ENCODE data around the gene DPM2.

GRCh38 chr9:127561519-127562435 lies 7.1 kb downstream of the NIBAN2 start:
- PRO-cap, result no peak

GRCh38 chr9:127572858-127573419 lies 4.1 kb upstream of the NIBAN2 start:
- PRO-cap, result no peak

DNA sequence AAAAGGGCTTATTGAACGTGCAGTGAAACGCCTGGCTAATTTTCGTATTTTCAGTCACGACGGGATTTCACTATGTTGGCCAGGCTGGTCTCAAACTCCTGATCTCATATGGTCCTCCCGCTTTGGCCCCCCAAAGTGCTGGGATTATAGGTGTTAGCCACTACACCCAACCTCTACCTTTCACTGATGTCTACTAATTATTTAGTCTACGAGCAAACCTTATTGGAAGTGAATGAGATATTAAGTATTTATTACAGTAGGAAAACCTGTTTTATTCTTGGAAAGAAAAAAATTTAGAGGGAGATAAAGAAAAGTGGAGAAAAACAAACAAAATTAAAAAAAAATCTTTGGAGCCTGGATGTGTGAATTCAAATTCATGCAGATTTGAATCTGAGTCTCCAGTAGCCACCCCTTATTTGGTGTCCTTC lies 16.3 kb downstream of the STXBP1 start:
- PRO-cap, result no peak

- PRO-cap, result no peak
These were observed 7.8 kb downstream of the TOR2A start for GRCh38 chr9:127727343-127727621.

GRCh38 chr9:127735896-127736215 lies 762 bp upstream of the TOR2A start:
- PRO-cap, result no peak

DNA sequence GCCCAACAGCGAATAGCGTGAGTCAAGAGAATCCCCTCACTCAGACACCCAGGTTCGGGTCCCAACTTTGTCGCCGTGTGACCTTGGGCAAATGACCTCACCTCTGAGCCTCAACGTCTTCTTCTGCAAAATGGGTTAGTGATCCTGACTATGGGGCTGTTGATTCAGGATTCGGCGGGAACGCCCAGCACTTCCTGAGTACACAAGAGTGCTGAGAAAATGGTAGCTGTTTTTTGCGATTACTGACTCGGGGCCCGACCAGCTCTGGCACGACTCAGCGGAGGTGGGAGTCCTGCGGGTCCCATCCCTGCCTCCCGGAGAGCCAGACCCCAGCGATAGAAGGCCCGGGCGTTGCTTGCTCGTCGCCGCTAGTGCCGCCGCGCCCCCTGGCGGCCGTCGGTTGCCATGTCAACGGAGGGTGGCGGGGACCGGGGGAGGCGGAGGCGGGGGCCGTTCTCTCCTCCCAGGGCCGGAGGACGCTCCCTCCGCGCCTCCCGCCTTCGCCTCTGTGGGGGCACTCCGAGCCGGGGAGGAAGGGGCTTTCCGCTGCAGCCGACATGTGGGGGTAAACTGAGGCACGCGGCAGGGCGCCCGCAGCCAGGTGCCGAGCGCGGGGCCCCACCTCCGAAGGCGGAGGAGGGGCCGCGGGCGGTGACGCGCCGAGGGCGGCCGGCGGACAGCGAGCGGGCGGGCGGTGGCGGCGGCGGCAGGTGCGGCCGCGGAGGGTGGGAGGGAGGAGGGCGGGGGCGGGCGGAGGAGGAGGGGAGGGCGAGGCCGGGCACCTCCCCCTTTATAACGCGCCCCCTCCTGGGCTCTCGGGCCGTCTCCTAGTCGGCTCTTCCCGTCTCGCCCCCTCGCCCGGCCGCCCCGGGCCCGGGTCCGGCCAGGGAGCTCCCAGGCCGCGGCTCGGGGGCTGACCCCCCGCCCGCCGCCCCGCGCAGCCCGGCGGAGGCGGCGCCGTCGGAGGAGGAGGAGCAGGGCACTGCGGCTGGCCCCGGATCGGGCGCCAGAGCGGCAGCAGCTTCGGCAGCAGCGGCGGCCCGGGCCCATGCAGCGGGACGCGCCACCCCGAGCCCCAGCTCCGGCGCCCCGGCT lies 737 bp upstream of the CDK9 start:
- PRO-cap, result bidirectional peak, plus-strand start at position 682 of the sequence, minus-strand start at position 632 of the sequence; bidirectional peak, plus-strand start at position 995 of the sequence, minus-strand start at position 962 of the sequence

GRCh38 chr9:127810397-127811060 lies 7.8 kb downstream of the FPGS start:
- PRO-cap, result no peak

GRCh38 chr9:127819795-127820509 lies 17.3 kb downstream of the FPGS start:
- PRO-cap, result no peak

- PRO-cap, result bidirectional peak, plus-strand start at chr9:127828620, minus-strand start at chr9:127828535
These were observed 25.7 kb downstream of the FPGS start for GRCh38 chr9:127828020-127829140.

- PRO-cap, result no peak
These were observed 483 bp downstream of the ST6GALNAC6 start for GRCh38 chr9:127898733-127899506.

- PRO-cap, result no peak
These were observed 5.2 kb upstream of the ST6GALNAC6 start for GRCh38 chr9:127904350-127905240.

GRCh38 chr9:127937717-127938181 lies at the start of gene DPM2:
Gene DPM2 (minus strand): TSS chr9:127937854.
- PRO-cap, result bidirectional peak, plus-strand start at chr9:127937979, minus-strand start at chr9:127937854

DNA sequence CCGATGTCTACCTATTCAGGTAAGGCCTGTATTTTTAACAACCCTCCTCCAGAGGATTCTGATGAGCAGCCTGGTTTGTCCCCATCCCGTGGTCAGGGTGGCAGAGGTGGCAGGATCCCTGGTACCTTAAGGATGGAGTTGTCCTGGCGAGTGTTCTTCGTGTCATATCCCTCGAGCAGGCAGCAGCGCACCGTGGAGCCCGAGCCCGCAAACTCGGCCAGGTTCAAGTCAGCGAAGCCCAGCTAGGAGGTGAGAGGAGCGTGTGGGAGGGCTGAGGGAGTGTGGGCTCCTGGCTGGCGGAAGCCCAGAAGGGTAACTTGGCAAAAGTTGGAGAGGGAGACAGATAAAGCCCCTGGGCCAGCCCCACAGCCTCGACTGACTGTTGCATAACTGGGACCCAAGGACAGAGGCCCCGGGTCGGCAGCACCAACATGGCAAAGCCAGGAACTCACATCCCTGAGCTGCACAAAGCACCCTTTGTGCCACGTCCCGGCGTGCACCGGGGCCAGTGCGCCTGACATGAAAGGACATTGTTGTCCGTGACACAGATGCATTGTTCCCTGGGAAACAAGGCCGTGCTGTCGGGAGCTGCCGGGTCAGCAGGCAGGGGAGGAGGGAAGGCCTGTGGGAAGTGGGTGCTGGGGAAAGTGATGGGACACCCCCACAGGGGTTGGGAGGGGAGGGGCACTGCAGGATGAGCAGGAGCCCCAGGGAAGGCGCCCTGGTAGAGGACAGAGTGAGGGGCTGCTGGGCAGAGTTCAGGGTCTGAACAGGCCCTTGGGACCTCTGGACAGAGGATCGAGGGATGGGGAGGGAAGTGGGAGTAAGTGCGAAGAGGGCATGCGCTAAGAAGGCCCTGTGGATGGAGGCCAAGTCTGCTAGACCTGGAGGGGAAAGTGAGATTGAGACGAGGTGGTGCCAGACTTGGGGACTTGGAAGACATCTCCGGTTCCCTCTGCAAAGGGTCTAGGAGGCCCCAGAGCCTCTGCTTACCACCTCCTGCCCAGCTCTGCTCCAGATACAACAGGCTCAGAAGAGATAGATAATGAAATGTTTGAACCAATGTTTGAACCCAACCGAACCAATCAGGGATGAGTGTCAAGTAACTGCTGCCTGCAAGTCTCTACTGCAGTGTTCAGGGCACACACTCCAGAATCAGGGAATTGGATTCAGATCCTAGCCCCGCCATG lies 13.0 kb upstream of the DPM2 start:
- PRO-cap, result no peak

GRCh38 chr9:127970843-127972202 lies 9.5 kb downstream of the EEIG1 start:
- PRO-cap, result no peak

DNA sequence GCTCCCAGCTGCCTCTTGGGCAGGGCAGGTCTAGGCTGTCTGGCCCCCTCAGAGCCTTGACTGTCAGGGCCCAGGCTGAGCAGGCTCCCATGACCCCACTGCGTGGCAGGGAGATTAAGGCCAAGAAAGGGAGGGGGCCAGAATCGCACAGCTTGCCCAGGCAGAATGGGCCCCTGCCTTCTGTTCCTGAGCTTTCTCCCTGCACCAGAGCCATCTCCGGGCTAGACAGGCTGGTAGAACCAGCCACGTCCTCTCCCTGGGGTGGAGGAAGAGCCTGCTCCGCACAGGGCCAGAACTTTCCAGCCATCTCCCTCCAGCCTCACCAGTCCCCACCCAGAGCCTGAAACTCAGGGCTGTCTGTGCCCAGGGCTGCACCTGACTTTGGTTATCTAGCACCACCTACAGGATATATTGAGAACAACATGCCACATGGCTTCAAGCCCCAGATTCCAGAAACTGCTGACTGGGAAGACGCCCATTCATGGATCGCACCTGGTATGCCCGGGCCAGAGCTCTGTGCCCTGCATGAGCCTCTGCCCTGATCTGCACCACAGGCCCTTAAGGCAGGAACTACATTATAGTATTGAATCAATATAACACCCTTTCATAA lies 32.0 kb downstream of the NAIF1 start:
- PRO-cap, result no peak

DNA sequence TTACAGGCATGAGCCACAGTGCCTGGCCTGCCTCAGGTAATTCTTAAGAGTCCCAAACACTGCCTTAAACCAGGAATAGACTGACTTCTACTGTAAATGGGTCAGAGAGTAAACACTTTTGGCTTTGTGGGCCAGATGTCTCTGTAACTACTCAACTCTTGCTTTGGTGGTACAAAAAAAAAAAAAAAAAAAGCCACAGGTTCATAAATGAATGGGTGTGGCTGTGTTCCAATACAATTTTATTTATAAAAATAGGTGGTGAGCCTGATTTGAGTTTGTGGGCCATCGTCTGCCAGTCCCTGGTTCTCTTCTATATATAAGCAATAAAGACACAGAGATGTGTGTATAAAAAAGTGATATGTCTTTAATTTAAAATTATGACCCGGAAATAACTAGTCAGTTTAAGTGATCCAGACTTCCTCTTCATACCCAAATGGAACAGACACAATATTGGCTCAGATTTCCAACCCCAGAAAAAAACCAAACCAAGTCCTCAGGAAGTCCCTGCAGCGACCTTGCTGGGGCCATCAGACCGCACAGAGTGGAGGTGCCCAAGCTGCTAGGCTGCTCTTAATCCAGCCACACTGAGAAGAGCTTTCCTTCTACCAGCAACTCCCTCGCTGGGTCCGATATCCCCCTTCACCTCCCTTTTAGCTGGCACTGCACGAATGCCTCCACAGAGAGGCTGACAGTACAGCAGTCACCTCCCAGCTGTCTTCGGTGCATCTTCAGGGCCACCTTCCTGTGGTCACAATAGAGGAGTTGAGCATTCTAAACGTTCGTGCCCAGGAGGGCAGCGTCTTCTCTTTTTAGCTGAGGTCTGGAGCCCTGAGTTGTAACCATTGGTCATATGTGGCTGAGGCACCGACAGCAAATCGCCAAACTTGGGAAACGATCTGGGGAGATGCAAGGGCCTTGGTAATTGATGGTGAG lies 6.0 kb downstream of the NAIF1 start:
- PRO-cap, result no peak

- PRO-cap, result no peak
These were observed 12.4 kb downstream of the CIZ1 start for GRCh38 chr9:128178685-128179710.

- PRO-cap, result no peak
These were observed 21.5 kb downstream of the GOLGA2 start for GRCh38 chr9:128254041-128254896.

- PRO-cap, result no peak
These were observed 20.7 kb downstream of the GOLGA2 start for GRCh38 chr9:128254897-128255653.

DNA sequence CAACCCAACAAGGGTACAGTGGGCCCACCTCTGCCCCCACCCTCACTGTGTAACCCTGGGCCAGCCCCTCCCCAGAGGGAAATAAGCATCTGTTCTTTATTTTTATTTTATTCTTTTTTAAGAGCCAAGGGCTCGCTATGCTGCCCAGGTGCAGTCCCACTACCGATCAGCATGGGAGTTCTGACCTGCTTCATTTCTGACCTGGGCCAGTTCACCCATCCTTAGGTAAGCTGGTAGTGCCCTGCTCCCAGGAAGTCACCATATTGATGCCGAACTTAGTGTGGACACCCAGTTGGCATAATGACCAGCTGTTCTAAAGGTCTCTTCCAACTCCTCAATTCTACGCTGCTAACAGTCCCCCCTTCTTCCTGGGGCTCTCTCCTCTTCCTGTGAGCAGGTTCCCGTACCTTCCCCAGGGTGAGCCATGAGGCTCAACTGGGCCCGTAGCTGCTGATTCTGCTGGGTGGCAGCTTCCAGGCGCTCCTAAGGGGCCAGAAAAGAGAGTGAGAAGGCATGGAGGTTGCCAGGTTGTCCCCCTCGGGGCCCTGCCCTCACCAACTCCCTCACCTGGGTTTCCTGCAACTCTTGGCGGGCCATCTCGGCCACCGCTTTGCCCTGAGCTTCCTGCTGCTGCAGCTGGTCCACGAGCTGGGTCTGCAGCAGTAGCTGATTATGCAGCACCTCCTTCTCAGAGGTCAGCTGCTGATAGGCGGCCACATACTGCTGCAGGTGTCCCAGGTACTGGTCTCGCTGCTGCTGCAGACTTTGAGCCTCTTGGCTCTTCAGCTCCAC lies 17.0 kb downstream of the GOLGA2 start:
- PRO-cap, result no peak